ENCODE results near the genes SELENOM, RNF185 and PATZ1.

DNA sequence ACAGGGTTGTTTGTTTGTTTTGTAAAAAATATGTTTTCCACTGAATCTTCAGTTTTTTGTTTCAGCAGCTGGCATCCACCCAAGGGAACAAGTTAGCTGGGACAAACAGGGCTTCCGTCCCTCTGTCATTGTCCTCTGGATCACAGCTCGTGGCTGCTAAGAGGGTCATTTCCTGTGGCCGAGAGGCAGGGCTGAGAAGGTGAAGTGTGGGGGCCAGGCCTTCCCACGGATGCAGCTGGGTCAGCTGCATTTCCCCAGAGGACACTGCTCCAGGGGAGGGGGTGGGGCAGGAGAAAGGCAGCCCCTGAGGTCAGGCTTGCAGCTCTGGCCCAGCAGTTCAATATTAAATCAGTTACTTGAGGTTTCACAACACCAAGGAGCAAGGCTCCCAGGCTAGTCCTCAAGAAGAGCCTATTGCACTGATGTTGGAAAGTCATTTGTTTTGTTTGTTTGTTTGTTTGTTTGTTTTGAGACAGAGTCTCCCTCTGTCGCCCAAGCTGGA is 34.5 kb upstream of the SMTN start:
- PRO-cap: no peak

DNA sequence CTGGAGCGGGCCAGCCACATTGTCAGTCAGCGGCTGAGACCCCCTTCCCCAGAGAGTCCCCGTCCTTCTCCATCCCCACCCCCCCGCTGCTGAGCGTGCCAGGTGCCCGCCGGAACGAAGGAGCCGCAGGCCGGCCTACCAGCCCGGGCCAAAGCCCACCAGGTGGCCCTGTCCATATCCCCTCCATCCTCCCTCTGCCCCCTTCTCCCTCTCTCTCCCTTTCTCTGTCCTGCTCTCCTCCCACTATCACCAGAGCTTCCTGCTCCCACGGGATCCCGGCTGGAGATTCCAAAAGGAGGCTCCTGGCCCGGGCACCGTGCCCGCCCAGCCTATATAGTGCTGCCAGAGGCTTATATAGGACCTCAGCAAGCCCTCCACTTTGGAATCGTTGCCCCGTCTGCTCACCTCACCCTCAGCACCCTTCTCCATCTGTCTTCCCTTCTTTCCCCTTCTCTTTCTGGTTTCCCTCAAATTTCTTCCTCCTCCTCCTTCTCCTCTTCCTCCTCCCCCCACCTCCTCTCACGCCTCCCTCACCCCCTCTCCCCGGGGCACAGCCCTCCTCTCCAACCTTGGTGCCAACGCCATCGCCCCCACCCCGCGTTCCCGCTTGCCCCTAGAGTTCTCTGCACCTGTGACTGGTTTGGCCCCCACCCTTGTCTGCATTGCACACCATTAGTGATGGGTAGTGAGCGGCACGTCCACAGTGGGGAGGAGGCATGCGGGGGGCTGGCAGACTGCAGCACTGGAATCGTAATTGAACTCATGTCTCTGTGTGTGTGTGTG is 7.2 kb downstream of the SELENOM start:
- PRO-cap: no peak

DNA sequence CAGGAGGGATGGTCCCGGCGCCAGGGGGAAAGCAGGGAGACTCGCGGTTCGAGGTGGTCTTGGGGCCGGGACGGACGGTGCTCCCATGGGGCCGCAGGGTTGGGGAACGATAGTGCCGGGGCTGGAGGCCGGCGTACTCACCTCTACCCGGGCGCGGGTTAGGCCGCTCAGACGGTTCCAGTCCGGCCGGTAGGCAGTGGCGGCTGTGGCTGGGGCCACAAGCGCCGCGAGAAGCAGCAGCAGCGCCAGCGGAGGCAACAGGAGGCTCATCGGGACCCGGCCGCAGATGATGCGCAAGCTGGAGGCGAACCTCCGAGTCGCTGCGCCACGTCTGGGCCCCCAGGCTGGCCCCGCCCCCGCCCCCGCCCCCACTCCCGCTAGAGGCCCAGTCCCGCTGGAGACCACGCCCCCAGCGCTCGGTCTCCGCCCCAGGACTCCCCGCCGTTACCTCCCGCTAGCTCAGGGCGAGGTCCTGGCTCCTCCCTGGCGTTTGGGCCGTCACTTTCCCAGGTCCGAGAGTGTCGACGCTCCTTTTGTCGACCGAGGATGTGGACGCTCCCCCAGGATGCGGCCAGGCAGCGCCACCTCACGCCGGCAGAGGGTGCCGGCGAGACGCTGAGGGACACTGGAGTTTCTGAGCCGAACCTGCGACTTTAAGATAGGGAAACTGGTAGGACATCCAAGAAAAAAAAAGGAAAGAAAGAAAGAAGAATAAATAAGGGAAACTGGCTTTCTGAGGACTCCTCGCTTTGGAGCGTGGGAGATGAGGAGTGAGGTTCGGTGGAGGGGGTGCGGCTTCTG is at the start of gene SELENOM:
TSS of gene SELENOM (minus strand) at position 333 of the 801 bp plus-strand sequence.
- PRO-cap: bidirectional peak, plus-strand start at position 196 of the sequence, minus-strand start at position 288 of the sequence; bidirectional peak, plus-strand start at position 501 of the sequence, minus-strand start at position 508 of the sequence

GRCh38 chr22:31159860-31160749 is at the start of gene RNF185:
Gene RNF185 (plus strand): TSS chr22:31160182.
- PRO-cap: bidirectional peak, plus-strand start at chr22:31160182, minus-strand start at chr22:31160116; bidirectional peak, plus-strand start at chr22:31160613, minus-strand start at chr22:31160455

DNA sequence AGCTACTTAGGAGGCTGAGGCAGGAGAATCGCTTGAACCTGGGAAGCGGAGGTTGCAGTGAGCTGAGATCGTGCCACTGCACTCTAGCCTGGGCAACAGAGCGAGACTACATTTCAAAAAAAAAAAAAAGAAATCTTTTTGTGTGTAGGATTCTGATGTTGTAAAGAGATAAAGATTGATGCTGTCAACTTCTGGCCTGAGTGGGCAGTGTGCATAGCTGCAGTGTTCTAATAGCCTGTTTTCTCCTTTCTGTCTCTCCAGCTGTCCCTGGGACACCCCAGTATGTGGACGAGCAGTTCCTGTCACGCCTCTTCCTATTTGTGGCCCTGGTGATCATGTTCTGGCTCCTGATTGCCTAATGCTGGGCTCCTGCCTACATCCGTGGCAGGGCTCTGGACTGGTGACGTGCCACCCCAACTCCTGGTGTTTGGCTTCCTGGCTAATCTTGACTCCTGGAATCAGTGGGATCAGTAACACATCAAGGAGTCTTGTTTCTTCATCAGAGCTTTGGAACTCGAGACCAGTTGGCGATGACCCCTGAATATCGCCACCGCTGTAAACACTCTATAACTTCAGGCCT is 7.8 kb upstream of the LIMK2 start:
- PRO-cap: no peak

GRCh38 chr22:31271485-31272090 is 20.7 kb downstream of the PIK3IP1 start:
- PRO-cap: no peak

DNA sequence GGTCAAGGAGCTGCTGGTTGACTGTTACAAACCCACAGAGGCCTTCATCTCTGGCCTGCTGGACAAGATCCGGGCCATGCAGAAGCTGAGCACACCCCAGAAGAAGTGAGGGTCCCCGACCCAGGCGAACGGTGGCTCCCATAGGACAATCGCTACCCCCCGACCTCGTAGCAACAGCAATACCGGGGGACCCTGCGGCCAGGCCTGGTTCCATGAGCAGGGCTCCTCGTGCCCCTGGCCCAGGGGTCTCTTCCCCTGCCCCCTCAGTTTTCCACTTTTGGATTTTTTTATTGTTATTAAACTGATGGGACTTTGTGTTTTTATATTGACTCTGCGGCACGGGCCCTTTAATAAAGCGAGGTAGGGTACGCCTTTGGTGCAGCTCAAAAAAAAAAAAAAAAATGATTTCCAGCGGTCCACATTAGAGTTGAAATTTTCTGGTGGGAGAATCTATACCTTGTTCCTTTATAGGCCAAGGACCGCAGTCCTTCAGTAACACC is 15.2 kb downstream of the PIK3IP1 start:
- PRO-cap: no peak

DNA sequence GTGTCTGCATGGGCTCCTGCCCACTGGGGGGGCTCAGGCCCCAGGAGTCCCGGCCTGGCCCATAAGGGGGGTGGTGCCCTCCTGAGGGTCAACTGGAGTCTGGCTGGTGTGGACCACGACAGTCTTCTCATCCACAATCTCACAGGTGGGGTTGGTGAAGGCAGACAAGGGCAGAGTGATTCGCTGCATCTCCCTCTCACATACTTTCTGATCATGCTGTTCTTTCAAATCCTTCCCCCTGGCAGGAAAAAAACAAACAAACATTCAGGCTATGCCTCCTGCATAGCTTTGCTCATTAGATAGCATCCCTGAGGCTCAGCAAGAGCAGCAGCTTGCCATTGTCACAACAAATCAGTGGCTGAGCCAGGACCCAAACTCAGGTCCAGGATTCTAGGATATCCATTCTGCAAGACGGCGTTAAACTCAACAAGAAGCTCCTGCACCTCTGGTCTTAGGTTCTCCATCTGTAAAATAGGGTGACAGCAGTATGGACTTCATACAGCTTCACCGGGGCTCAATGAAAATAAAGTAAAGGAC is 9.2 kb downstream of the PIK3IP1 start:
- PRO-cap: no peak

DNA sequence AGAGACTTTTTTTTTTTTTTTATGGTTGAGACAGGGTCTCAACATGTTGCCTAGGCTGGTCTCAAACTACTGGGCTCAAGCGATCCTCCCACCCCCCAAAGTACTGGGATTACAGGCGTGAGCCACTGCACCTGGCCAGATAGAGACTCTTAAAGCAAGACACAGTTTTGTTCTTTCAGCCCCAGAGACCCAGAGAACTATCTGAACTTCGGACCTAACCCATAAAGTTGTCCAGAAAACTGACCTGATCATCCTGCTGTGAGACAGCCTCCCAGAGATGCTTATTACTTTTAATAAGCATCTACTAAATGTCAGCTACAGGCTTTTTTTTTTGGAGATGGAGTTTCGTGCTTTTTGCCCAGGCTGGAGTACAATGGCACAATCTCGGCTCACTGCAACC is 8.7 kb downstream of the PIK3IP1 start:
- PRO-cap: no peak

DNA sequence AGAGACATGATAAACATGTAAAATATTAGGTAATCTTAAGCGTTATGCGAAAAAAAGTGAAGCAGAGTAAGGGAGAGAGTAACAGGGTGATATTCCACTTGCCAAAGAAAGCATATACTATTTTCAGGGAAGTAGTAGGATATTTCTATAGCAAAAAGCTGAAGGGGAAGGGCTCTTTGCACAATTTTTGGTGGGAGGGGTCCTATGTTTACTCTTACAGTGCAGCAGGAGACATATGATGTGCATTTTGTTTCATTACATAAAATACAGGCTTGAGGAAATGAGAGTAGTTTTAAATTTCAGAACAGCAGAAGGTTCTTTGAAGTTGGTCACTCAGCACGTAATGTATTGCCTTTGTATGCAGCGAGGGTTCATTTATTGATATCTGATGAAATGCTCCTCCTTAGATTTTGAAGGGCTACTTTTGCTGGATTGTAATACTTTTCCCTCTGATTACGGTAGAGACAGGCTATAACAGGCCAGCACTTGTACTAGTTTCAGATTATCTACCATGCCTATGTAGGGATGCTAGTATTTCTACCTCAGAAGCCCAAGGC is 3.1 kb upstream of the PIK3IP1 start:
- PRO-cap: no peak

DNA sequence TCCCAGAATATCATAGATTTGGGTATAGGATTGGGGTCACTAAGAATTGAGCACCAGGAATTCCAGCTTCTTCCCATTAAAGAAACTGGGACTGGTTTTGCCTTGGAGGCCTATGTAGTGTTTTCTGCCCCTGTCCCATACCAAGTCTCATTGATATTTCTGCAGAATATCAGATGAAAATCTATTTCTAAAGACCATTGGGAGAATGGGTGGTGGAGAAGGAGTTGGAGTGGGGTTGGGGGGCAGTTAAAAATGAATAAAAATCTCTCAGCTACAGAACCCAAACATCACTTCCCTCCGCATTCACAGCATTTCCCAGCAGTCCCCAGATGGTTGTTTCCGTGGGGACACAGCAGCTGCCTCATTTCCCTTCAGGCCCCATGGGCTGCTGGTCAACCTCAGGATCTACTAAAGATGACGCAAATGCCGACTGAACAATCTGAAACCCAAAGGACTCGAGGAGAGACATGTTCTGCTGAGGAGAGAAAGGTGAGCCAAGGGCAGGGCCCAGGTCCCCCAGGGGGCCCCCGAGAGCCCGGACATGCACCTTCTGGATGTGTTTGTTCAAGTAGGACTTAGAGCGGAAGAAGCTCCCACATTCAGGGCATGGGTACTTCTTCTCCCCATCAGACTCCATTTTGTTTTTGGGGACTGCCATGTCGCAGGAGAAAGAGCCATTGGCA is 19.5 kb downstream of the PATZ1 start:
- PRO-cap: no peak

DNA sequence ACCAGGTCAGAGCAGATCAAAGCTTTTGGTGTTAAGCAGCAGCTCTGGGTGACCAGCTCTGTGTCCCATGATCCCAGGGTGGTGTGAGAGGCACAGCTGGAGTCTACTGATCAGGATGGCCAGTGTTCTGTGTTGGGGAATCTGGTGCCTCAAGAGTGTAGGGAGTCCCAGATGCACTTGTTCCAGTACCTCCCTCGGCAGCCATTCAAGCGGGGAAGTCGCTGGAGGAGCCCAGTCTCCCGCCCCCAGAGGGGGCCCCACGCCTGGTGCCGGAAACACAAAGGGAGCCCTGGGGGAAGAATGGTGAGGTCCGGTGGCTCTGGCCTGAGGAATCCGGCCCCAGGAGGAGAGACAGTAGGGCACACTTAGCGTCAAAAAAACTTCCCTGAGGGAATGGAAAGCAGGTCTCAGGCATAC is 2.4 kb downstream of the PATZ1 start:
- PRO-cap: bidirectional peak, plus-strand start at position 280 of the sequence, minus-strand start at position 85 of the sequence

GRCh38 chr22:31346172-31346406 is at the start of gene PATZ1:
Gene PATZ1 (minus strand): TSS chr22:31346346.
- PRO-cap: bidirectional peak, plus-strand start at chr22:31346313, minus-strand start at chr22:31346343

DNA sequence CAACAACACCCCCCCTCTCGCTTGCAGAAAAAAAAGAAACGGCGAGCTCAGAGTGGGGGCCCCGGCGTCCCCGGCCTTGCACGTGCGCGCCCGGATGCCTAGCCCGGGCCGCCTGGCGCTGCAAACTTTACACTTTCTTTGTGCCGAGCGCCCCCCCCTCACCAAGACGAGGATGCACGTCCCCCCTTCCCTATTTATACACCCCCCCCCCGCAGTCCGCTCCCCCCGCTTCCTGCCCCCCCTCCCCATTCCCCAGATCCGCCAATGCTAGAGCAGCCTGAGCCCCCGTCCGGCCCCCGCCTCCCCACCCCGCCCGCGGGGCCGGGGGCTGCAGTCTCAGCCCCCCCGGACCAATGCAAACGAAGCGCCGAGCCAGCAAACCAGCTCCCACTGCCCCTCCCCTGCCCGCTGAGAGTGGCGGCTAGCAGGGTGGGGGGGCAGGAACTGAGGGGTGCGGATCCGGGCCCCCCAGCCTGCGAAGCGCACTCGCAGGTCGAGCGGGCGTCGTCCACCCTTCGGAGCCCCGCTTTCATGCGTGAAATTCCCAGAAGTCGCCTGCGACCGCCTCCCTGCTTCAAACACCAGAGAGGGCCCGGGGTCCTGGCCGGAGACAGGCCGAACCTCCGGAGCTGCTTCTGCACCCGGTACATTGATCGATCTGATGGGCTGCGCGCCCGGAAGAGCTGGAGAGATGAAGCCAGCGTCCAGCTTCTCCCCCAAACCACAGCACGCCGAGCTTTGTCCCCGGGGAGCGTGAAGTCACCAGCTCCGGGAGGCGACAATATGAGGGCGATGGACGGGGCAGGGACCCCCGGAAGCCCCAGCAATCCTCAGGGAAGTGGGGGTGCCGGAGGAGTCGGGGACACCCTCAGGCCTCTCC is 501 bp upstream of the PATZ1 start:
- PRO-cap: bidirectional peak, plus-strand start at position 50 of the sequence, minus-strand start at position 168 of the sequence; bidirectional peak, plus-strand start at position 584 of the sequence, minus-strand start at position 660 of the sequence

DNA sequence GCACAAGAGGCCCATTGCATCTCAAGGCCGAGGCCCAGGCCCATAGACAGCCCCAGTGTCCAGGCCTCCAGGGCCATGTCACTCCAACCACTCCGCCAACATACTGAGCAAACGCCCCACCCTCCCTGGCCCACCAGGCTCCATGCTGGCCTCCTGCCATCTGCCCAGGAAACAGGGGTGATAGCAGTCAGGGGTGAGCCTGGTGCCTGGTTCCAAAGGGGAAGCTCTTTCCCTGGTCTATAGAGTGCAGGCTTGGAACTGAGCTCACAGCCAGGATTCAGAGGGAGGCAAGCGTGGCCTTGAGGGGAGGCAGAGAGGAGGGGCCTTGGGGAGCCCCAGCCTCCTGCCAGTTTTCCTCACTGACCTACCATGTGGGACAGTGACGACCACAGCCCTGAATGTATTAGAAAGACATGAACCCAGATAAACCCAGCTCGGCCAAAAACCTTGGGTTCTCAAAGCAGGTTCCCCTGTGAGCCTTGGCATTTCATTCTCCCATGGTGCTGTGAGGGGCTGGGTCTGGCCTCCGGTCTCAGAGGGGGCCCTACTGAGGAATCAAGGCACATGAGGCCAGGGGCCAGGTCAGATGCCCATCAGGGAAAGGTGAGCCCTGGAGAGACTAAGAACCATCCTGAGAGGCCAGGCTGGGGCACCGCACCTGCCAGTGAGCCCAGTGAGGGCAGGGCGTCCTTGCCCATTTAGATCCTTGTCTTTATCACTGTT is 34.5 kb downstream of the PISD start:
- PRO-cap: no peak

GRCh38 chr22:31630690-31631470 is 31.1 kb downstream of the PISD start:
- PRO-cap: bidirectional peak, plus-strand start at chr22:31630972, minus-strand start at chr22:31630835; bidirectional peak, plus-strand start at chr22:31631150, minus-strand start at chr22:31631212

- PRO-cap: bidirectional peak, plus-strand start at chr22:31753229, minus-strand start at chr22:31753028
Measured at GRCh38 chr22:31752931-31753525, 791 bp upstream of the DEPDC5 start.

DNA sequence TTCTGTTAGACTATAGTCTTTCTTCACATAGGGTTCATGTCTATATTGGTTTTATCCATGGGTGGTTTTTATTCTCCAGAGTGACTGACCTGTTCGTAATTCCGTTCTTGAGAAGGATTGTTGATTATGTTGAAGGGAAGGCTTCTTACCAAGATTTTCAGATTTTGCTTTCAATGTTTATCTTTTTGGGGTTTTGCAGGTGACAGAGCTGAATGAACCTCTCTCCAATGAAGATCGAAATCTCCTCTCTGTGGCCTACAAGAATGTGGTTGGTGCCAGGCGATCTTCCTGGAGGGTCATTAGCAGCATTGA is 11.6 kb downstream of the YWHAH start:
- PRO-cap: no peak

DNA sequence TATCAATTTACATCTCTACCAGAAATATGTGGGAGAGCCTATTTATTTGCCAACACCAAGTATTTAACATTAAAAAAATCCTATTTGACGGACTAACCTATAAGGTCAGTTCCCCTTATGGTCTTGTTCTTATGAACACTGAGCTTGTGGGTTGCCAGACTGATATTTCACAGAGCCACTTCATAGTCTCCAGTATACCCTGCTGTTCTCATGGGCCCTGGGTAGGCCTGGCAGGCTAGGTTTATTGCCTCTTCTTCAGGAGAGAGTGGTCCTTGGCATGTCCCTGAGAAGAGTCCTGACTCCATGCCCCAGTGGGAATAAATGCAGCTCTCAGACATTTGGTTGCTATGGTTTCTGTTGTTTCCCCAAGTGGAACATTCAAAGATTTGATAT is 15.6 kb downstream of the SLC5A1 start:
- PRO-cap: no peak

DNA sequence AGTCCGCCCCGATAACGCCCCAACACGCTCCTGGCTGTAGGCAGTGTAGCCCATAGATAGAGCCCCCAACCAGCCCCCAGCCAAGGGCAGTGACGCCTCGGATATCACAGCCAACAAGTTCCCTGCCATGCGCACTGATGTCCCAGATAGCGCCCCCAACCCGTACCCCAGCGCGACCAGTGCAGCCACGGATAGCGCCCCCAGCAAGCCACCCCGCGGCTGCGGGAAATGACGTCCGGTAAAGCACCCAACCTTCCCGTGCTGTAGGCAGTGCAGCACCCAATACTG is 792 bp downstream of the RFPL2 start:
- PRO-cap: no peak